Body of pancreas (tissue), 2 donors: ENCODE data around the gene DGKD.

DNA sequence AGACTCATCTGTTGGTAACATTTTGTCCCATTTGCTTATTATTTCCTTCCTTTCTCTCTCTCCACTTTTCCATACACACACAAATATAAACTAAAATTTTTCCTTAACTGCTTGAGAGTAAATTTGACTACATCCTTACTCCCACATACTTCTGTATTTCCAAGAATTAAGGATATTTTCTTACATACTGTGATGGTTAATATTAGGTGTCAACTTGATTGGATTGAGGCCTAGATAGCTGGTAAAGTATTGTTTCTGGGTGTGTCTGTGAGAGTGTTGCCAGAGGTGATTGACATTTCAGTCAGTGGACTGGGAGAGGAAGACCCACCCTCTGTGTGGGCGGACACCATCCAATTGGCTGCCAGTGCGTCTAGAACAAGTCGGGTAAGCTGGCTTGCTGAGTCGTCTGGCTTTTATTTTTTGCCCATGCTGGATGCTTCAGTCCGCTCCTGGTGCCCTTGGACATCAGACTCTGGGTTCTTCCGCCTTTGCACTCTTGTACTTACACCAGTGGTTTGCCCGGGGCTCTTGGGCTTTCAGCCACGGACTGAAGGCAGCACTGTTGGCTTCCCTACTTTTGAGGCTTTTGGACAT lies 24.2 kb downstream of the DIS3L2 start:
- PRO-cap: no peak
- RAMPAGE, long total RNA, 2 experiments: no peak in any of the 2 experiments

- PRO-cap: no peak
- RAMPAGE, long total RNA, 2 experiments: no peak in any of the 2 experiments
Measured at GRCh38 chr2:232458870-232459369, 3.0 kb downstream of the ALPI start.

DNA sequence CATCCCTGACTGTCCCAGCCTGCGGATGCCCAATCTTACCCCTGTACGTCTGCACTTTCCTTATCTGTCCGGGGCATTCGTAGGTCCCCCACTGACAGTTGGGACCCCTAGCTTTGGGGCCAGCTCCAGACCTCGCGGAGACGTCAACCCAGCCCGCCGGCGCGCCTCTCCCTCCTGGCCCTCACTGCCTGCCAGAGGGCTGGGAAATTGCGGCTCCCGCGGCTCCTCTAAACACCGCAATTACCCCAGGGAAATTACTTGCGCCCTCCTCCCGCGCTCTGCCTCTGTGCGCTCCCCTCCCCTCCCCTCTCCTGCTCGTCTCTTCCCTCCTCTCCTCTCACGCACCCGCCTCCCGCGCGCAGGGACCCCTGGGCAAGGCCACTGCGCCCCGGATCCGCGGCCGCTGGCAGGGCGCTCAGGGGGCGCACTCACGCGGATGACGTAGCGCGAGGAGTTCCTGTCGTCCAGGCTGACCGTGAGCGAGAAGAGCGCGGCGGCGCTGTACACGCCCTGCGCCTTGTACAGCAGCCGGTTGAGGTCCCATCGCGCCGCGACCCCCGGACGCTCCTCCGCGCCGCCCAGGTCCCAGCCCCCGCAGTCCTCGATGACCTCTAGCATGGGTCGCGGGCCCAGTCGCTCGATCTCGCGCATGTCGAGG lies 2.1 kb downstream of the ECEL1 start:
- PRO-cap: no peak
- RAMPAGE, long total RNA, 2 experiments: no peak in any of the 2 experiments

- PRO-cap: no peak
- RAMPAGE, long total RNA, 2 experiments: no peak in any of the 2 experiments
Measured at GRCh38 chr2:232500659-232500858, 12.9 kb upstream of the ECEL1 start.

- PRO-cap: no peak
- RAMPAGE, long total RNA, 2 experiments: no peak in any of the 2 experiments
Measured at GRCh38 chr2:232668008-232668709, 29.0 kb upstream of the GIGYF2 start.

DNA sequence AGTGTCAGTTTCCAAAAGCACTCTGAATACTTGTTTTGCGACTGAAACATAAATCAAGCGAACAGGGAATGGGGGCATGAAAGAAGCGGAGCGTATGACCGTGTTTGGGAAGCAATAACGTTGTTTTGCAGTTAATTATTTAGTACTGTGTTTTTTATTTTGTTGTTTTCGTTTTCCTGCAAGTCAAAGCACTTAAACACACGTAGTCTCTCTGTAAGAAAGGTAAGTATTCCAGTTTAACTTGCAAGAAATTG lies 882 bp downstream of the GIGYF2 start:
- PRO-cap: no peak
- RAMPAGE, long total RNA, 2 experiments: no peak in any of the 2 experiments

DNA sequence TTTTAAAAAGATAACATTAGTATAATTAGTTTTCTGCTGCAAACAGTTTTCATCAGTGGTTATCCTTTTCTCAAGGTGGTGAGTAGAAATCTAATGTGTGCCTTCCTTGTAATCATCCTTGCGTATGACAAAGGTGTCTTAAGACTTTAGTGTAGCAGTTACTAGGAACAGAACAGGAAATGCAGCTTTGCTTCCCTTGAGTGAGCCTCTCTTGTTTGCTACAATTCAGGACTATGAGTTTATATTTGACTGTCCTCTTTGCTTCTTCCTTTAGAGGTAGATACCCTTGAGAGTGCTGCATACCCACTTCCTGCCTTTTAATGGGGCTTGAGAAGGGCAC lies 3.9 kb downstream of the KCNJ13 start:
- PRO-cap: no peak
- RAMPAGE, long total RNA, 2 experiments: no peak in any of the 2 experiments

DNA sequence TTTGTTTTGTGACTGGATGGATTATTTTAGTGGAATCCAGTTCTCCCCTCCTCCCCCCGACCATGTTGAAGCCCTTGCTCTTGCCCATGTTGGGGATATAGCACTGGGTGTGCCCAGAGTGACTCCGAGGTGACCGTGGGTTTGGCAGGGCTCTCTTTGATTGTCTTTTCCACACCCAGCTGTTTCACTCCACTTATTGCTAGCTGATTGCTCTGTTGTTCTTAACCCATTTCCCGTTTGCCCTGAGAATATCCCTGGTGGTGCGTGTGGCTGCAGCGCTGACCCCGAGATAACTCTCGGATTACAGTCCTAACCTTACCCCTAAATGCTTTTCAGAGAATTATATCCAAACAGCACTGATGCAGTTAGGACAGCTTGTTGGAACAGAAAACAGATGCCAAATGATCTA lies 34.4 kb upstream of the SNORC start:
- PRO-cap: no peak
- RAMPAGE, long total RNA, 2 experiments: no peak in any of the 2 experiments

- PRO-cap: no peak
- RAMPAGE, long total RNA, 2 experiments: no peak in any of the 2 experiments
Measured at GRCh38 chr2:232874040-232874766, 4.1 kb downstream of the SNORC start.

DNA sequence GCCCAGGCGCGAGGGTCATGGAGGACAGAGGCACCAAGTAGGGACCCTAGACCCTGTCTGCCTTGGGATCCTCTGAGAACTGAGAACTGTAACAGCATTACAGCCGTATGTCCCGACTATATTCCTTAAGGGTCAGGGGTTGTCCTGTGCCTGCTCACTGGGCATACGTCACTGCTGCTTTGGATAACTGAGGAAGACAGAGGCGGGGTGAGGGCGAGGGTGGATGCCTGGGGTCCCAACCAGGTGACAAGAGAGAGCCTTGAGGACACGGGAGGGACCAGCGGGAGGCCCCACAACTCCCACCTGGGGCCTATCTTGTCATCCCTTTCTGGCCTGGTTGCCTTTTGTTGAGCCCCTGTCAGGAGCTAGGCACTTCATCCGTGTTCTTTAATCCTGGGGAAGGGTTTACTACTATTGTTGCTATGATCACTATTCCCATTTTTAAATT lies 28.8 kb downstream of the INPP5D start:
- PRO-cap: no peak
- RAMPAGE, long total RNA, 2 experiments: no peak in any of the 2 experiments

GRCh38 chr2:233179754-233180529 lies 71.5 kb upstream of the ATG16L1 start:
- PRO-cap: no peak
- RAMPAGE, long total RNA, 2 experiments: no peak in any of the 2 experiments

DNA sequence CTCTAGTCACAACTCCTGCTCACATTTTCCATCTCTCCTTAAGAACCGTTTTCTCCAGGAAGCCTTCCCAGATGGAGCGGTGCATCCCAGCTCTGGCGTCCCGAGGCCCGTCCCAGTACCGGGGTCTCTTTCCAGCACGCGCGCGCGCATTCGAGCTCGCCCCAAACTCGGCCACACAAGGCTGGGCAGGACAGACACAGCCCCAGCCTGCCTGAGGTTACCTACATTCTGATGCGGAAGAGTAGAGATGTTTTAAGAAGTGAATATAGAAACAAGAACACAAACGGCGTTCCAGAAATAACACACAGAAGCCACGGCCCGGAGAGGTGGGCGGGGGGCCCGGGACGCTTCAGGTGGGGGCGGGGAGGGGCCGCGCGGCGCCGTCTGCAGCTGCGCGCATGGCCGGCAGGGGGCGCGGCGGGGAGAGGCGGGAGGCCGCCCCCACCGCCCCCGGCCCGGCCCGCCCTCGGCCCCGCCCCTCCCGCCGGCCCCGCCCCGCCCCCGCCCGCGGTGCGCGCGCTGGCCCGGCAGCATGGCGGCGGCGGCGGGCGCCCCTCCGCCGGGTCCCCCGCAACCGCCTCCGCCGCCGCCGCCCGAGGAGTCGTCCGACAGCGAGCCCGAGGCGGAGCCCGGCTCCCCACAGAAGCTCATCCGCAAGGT lies at the start of gene DGKD:
TSS of gene DGKD (plus strand) at position 508 of the 660 bp plus-strand sequence.
- PRO-cap: bidirectional peak, plus-strand start at position 533 of the sequence, minus-strand start at position 400 of the sequence
- RAMPAGE, long total RNA, 2 experiments: no peak in any of the 2 experiments

DNA sequence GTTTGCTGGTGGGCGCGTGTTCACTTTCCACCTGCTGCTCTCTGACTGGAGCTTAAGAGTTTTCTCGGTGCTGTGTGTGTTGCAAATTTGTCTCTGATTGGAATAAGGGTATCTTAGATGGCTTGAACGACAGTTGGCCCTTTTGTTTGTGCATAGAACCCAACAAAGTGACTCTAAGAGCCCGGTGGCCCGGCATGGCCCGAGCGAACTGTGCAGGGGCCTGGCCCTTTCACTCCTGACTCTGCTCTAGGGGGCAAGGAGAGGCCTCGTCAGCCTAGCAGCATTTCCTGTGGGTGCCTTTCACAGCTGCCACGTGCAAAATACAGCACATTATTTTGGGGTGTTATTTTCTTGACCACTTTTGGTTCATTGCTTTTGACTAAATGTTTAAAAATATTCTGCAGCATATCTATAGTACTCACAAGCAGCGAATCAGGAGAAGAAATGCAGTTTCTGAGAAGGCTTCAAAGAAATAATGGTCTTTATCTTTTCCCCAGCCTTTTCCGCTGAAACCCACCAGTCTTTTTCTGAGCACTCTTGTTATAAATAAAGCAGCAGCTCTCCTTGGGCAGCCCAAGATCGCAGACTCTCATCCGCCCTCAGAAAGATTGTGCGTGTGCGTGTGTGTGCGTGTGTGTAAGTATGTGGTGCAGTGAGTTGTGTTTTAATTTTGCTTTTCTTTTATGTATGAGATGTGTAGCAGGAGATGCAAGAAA lies 31.2 kb downstream of the DGKD start:
- PRO-cap: no peak
- RAMPAGE, long total RNA, 2 experiments: no peak in any of the 2 experiments

- PRO-cap: no peak
- RAMPAGE, long total RNA, 2 experiments: no peak in any of the 2 experiments
Measured at GRCh38 chr2:233421439-233421987, 67.2 kb downstream of the DGKD start.

DNA sequence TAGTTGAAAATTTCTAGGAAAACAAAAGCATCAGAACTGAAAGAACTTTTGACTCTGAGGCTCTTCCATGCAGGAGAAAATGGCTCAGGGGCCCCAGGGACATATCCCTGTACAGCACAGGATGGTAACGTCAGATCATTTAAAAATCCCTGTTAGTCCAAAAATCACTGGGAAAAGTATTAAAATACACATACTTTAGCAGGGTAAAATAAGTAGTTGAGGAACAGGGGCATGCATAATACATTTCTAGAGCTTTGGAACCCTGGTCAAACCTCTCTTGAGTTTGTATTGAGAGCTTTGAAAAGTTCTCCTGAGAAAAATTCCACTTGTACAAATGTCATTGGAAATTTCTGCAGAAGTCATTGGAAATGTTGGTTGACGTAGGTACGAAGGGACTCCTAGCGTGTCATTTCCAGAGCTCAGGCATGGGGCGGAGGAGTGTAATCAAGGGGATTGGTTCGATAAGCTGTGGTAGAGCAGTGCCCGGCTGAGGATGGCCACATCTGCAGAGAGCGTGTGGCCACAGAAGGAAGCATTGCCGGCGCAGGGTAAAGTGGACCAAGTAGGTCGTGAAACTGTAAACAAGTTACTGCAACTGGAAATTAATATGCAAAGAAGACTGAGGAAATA lies 101.6 kb downstream of the DGKD start:
- PRO-cap: no peak
- RAMPAGE, long total RNA, 2 experiments: no peak in any of the 2 experiments

DNA sequence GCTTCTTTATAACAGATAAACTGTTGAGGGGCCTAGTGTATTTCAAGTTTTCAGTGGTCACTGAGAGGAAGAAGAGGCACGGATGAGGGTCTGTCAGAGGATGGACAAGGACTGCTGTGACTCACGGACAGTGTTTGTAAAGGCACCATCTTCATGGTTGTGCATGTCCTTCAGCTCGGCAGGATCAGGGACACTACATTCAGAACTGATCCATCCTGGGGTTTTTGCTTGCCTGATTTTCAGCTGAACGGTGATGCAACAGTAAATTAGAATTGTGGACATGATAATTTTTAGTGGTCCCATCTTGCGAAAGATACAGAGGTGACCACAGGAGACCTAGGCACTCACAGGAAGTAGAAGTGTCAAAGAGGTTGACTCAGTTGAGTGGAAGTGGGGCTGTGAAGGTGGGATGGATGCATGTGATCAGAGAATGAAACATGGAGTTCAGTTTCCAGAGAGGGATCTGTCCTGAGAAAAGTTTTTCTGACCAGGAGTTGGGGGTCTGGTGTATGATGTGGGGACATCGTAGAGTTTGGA lies 1.3 kb downstream of the UGT1A4 start:
- PRO-cap: no peak
- RAMPAGE, long total RNA, 2 experiments: no peak in any of the 2 experiments

DNA sequence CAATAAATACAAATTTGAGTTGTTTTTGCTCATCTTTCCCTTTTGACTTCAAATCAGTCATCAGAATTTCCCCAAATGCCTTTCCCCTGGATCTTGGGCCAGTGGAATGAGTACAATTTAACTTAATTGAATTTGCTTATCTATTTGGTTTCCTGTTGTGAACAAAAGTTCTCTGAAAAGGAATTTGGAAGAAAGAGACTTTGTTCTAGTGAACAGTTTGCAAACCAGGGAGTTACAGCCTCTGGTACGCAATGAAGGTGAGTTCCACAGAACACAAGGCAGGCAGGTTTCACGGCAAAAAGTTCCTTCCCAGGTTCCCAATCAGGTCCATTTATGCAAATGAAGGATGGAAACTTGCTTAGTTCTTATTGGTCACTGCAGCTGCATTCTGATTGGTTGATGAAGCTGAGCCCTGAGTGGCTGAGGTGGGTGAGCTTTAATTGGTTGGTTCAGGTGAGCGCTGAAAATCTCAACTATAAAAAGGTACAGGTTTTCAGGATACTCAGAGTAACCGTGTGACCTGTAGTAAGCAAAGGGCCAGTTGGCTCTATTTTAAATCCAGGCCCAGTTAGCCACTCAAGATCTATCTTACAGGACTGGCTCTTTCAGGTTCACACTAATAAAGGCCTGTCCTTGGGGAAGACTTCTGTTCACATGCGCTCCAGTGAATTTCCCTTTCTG lies 1.0 kb upstream of the UGT1A1 start:
- PRO-cap: no peak
- RAMPAGE, long total RNA, 2 experiments: no peak in any of the 2 experiments

- PRO-cap: no peak
- RAMPAGE, long total RNA, 2 experiments: no peak in any of the 2 experiments
Measured at GRCh38 chr2:234081929-234082930, 31.7 kb downstream of the SPP2 start.

- PRO-cap: no peak
- RAMPAGE, long total RNA, 2 experiments: no peak in any of the 2 experiments
Measured at GRCh38 chr2:234291468-234292513, 205.1 kb downstream of the ARL4C start.

DNA sequence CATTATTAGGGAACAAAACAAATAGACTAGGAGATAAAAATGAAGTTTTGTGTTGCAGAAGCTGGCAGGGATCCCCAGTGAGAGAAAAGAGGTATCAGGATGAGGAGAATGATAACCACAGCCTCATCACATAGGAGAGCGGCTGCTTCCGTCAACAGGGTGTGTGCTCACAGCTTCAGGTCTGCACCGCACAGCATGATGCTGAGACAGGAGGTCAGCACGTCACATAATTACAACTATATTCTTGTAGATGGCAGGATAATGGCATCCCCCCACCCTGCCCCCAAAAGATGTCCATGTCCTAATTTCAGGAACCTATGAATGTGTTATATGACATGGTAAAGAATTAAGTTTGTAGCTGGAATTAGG lies 74.0 kb downstream of the ARL4C start:
- PRO-cap: no peak
- RAMPAGE, long total RNA, 2 experiments: no peak in any of the 2 experiments